A375 (cell line): ENCODE results near the genes SEZ6L and TFIP11.

- RAMPAGE, long total RNA = no peak
These were observed 87.6 kb upstream of the CRYBB3 start for GRCh38 chr22:25112077-25112491.

DNA sequence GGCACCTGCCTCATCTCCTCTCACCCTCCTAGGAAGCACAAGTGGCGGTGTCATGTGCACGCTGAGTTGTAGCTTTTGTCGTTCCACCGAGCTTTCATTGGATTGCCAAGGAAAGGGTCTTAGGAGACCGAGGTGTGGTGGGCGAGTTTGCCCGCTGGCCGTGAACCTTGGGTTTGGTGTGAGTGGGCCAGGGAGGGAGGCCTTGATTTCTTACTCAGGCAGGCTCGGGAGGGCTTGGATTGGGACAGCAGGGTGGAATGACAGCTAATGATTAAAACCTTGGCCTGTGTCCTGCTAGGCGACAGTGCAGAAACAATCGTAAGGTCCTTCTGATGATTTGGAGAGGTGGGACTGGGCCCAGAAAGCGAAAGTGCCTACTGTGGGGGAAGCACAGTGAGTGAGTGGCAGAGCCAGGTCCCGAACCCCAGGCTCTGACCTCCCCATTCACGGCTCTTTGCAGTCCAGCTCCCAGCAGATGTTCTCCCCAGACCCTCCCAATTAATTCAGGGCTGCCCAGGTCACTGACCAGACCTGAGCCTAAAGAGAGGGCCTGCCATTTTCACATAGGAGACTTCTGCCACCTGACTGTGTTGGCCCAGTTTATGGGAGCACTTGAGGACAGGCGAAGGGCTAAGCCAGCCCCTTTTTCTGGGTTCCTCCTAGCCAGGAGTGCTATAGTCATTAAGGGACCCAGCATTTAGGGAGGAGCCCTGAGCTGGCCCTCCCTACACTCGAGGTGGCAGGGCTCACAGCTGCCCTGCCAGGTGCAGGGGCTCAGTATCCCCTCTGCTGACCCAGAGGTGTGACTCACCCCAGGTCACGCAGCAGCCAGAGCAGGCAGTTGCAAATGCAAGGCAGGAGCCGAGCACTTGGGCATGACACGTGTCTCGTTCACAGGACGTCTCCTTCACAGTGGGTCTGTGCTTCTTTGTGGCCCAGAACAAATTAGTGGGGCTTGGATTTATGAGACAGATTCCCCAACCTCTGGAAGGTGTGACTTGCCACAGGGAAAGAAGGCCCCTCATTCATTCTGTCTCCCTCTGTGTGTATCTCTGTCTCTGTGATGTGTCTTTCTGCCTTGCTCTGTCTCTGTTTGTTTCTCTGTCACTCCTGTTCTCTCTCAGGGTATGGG, 86.5 kb upstream of the CRYBB3 start:
- RAMPAGE, long total RNA = no peak

GRCh38 chr22:25114827-25115574, 84.7 kb upstream of the CRYBB3 start:
- RAMPAGE, long total RNA = no peak

GRCh38 chr22:25138723-25139263, 60.9 kb upstream of the CRYBB3 start:
- RAMPAGE, long total RNA = no peak

DNA sequence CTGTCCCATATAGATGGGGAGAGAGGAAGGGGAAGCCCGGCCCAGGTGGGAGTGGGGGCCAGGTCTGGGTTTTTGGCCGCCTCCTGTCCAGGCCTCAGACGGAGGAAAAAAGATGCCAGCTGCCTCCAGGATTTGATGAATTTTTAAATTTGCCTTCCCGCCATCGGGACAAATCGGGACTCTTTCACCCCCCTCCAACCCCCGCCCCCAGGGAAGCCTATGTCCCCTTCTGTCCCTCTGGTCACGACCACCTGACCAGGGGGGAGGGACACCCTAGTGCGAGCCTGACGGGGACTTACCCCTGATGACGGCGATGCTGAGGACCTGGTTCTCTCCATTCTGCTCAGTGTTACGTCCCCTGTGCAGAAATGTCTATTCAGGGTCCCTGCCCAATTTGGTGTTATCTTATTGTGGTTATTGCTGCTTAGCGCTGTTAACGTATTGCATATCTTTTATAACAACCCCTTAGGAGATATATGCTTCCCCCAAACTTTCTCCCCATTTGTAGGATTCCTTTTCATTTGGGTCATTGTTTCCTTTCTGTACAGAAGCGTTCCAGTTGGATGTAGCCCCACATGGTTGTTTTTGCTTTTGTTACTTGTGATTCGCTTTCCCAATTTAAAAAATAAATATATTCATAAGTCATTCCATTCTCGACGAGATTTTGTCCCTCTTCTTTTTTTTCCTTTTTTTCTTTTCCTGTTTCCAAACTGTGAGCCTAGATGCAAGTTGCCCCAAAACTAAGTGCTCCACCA, 115.8 kb upstream of the GRK3 start:
- RAMPAGE, long total RNA = no peak

GRCh38 chr22:25482196-25482752, 82.2 kb upstream of the GRK3 start:
- RAMPAGE, long total RNA = no peak

DNA sequence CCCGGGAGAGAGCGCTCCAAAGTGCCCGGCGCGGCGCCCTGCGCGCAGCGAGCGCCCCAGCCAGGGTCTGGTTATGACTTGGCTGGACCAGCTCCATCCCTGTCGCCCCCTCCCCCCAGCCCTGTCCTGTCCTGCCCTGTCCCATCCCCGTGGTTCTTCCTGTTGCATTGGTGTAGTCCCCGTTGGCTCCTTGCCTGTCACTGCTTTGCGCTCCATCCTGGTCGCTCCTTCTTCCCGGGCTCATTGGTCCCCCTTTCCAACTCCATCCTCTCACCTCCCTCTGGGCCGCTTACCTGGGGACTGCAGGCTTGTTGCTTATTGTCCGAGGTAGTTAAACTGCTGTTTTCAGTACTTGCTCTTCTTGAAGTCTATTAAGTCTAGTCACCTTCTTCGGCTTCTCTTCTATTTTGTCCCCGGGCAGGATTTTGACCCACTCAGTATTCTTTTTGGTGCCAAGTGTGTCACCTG, 907 bp downstream of the GRK3 start:
- RAMPAGE, long total RNA = no peak

DNA sequence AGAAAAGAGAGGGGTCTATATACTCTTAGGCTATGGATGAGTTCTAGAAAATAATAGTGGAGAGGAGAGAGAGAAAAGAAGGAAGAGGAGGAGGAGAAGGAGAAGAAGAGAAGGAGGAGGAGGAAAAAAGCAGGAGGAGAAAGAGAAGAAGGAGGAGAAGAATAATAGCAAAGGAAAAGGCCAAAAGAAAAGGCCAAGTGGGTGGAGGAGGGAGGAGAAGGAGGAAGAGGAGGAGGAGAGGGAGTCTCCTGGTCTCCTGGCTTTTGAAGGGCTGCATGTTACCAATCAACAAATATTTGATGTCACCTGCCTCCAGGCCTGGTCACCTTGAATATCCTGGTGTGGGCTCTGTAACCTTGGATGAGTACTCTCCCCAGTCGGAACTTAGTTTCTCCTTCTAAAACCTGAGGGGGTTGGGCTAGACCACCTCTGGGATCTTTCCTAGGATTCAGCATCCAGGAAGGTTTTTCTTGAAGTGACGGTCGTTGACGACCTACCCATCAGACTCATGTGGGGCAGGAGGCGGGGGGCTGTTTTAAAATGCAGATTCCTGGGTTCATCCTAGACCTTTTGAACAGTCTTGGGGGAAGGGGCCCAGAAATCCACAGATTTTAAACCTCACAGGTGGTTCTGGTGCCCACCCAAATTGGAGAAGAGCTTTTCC, 1.5 kb downstream of the MYO18B start:
- RAMPAGE, long total RNA = no peak

DNA sequence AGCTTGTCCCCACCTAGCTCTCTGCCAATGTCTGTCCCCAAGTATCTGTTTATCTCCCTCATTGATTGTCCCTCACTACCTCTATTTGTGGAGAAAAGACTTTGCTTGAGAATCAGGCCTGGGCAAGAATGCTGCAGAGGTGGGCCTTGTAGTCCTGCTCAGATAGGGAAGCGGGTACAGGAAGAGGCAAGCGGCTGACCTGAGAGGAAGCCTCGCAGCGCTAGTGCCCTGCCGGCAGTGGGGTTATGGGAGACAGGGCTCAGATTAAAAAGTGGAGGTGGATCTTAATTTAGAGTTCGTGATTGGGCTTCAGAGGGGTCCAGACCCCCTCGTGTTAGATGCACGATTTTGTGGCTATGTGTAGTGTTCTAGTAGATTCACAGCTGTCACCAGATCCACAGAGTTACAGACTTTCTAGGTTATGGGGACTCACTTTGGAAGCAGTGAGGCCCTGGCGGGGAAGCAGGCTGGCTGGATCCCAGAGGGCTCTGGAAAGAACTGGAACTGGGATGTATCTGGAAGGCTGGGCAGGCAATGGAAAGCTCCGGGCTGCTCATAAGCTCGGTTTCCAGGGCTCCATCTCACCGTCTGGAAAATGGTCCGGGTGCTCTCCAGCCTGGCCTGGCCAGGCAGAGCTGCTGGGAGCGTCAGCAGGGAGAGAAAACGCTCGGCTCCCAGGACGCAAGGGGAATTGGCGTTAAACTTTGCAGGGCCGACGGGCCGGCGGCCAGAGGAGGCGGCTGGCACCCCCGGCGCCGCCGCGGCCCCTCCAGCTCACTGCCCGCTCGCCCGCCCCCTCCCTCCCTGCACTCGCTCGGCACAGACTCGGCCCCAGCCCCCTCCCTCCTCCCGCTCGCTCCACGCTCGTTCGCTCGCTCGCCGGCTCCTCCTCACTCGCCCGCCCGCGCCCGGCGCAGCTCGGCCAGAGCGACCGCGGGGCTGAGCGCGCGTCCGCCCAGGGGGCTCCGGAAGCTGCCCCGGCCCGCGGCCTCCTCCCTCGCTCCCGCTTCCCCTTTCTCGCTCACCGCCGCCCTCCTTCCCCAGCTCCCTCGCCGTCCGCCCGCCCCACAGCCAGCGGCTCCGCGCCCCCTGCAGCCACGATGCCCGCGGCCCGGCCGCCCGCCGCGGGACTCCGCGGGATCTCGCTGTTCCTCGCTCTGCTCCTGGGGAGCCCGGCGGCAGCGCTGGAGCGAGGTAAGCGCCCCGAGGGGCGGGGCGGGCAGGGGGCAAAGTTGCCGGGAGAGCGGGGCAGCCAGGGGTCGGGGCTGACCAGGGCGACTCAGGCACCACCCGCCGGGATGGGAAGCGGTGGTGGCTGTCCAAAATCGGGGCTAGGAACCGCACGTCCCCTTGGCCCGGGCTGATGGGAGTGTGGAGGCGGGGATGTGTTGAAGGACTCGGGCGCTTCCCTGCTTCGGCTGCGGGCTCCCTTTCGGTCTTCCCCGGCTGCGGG, at the start of gene SEZ6L:
SEZ6L (plus strand) TSS at position 893 of the 1,453 bp plus-strand sequence.
- RAMPAGE, long total RNA = no peak

- RAMPAGE, long total RNA = no peak
These were observed 713 bp upstream of the ASPHD2 start for GRCh38 chr22:26428354-26428740.

GRCh38 chr22:26503089-26504290, 8.8 kb downstream of the TFIP11 start:
- RAMPAGE, long total RNA = no peak

GRCh38 chr22:26511920-26512746, at the start of gene TFIP11:
TSS of gene TFIP11 (minus strand) at chr22:26512473.
- RAMPAGE, long total RNA = start-site peak on the minus strand at chr22:26512425-26512485, 92 and 47 reads in 2 replicates

DNA sequence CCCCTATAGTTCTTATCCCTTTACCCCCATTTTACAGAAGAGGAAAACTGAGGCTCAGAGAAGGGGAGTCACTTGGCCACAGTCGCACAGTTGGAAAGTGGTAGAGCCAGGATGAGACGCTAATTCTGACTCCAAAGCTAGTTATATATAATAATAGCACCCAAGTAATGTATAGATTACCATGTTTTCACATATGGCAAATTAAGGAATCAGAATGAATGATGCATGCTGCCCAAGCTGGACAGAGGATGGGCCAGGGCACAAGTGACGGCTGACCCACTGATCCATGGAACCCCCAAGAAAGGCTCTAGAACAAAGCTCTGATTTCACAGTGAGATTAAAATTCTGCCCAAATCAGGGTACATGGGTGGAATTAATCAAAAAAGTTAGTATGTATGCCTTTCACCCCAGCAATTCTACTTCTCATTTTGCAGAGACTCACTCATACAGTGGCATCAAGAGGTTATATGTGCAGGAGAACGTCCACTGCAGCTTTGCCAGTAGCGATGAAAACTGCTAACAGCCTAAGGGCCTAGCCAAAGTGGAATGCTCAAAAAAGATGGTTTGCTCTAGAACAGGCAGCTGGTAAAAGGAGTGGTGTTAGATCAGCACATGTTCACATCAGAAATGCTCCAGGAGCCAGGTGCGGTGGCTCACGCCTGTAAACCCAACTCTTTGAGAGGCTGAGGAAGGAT, 10.0 kb upstream of the TFIP11 start:
- RAMPAGE, long total RNA = no peak

DNA sequence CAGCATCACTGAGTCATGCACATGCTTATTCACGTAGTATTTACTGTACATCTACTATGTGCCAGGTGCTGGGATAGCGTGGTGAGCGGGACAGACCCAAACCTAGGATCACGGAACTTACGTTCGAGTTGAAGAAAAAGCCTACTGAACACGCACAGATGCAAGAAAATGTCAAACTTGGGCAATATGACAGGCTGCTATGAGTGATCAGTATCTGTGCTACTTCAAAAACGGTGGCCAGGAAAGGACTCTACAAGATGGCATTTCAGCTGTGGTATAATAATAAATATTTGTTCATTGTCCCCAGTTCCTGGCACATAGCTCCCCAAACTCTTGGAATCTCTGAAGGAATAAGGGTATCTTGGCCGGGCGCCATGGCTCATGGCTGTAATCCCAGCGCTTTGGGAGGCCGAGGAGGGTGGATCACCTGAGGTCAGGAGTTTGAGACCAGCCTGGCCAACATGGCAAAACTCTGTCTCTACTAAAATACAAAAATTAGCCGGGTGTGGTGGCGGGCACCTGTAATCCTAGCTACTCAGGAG, 16.1 kb upstream of the TFIP11 start:
- RAMPAGE, long total RNA = no peak

DNA sequence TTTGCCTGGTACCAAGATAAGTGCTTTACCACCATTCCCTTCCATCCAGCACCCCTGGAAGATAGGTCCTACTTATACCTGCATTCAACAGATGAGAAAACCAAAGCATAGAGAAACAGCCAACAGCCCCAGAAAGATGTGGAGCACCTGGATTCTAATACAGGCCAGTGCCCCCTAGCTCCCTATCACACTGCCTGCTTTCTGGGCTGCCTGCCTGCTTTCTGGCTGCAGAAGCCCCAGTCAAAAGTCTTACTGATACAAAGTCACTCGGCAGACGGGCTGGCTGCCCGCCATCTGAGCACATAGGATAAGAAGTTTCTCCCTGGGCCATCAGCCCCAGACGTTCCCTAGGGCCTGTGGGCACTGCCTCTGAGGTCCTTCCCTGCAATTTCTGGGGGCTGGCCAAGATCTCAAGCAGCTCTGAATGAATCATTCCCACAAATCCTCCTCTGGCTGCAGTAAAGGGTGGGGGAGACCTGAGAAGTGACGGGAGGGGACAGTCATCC, 4.9 kb downstream of the TPST2 start:
- RAMPAGE, long total RNA = no peak

DNA sequence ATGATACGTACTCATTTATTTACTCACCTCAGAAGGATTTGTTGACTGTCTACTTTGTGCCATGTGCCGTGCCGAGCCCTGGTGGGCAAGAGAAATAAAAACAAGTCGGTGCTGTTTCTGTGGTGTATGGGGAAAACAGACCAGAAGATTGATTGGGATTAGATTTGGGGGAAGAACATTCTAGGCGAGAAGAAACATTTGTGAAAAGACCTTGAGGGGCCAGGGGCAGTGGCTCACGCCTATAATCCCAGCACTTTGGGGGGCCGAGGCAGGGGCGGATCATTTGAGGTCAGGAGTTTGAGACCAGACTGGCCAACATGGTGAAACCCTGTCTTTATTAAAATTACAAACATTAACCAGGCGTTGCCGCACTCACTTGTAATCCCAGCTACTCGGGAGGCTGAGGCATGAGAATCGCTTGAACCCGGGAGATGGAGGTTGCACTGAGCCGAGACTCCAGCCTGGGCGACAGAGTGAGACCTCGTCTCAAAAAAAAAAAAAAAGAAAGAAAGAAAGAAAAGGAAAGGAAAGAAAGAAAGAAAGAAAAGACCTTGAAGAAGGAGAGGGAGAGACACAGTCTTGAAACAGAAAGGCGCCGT, 120.7 kb downstream of the CRYBA4 start:
- RAMPAGE, long total RNA = no peak

GRCh38 chr22:26902602-26903185, 280.9 kb downstream of the CRYBA4 start:
- RAMPAGE, long total RNA = no peak

GRCh38 chr22:27241647-27242209, 559.8 kb downstream of the MN1 start:
- RAMPAGE, long total RNA = no peak

- RAMPAGE, long total RNA = no peak
These were observed 132.2 kb downstream of the MN1 start for GRCh38 chr22:27669144-27670062.

DNA sequence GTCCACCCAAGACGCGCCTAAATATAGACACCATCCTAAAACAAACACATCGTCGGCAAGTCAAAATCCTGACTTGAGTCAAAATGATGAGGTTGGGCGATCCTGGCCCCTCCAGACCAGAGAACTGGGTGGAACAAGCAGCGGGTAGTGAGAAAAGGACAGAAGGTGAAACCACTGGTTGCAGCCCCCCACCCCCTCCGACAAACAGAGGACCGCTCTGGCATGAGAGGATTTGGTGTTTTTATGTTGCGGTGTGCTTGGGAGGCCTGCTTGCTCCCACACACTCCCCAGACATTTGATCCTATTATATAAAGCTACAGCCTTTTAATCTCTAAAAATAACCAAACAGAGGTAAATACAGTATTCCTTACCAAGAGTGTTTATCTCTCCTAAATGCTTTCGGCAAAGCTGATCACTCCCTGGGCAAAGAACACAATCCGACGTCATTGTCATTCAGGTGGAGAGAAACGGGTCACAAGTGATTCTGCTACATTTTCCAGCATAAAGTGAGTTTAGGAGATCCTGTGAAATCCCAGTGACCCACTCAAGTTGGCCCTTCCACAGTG, 10.1 kb downstream of the MN1 start:
- RAMPAGE, long total RNA = no peak